RPMI7951 (cell line): ENCODE measurements around the genes SFTA2, HLA-C, DDX39B and AIF1.

DNA sequence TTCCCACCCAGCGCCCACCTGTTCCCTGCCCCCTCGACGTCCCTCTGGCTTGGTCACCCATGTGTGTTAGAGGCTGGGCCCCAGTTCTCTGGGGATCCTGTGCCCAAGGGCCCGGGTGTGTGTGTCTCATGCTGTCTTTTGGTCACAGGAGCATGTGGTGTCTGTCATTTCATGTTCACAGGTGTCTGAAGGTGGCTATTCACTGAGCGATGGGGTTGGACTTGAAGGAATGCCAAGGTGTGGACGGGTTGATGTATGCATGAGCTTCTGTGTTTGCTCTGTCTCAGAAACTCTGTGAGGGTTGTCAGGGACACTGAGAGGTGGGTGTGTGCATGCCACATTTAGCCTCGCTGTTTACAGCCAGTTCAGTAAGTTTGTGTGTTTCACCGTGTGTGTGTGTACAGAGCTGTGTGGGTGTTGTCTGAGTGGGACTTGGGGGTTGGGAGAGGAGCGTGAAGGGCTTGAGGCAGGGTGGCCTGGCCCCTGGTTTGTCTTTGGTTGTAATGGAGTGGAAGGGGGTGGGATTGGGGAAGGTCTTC lies 1.2 kb downstream of the DDR1 start:
- RAMPAGE, long total RNA: no peak

GRCh38 chr6:30931662-30932970 lies at the start of gene SFTA2:
SFTA2 (minus strand) TSS chr6:30932170.
- RAMPAGE, long total RNA: no peak

GRCh38 chr6:30955295-30956272 lies 14.8 kb downstream of the MUCL3 start:
- RAMPAGE, long total RNA: no peak

- RAMPAGE, long total RNA: no peak
These were observed 11.6 kb upstream of the MUC22 start for GRCh38 chr6:30998672-30999105.

DNA sequence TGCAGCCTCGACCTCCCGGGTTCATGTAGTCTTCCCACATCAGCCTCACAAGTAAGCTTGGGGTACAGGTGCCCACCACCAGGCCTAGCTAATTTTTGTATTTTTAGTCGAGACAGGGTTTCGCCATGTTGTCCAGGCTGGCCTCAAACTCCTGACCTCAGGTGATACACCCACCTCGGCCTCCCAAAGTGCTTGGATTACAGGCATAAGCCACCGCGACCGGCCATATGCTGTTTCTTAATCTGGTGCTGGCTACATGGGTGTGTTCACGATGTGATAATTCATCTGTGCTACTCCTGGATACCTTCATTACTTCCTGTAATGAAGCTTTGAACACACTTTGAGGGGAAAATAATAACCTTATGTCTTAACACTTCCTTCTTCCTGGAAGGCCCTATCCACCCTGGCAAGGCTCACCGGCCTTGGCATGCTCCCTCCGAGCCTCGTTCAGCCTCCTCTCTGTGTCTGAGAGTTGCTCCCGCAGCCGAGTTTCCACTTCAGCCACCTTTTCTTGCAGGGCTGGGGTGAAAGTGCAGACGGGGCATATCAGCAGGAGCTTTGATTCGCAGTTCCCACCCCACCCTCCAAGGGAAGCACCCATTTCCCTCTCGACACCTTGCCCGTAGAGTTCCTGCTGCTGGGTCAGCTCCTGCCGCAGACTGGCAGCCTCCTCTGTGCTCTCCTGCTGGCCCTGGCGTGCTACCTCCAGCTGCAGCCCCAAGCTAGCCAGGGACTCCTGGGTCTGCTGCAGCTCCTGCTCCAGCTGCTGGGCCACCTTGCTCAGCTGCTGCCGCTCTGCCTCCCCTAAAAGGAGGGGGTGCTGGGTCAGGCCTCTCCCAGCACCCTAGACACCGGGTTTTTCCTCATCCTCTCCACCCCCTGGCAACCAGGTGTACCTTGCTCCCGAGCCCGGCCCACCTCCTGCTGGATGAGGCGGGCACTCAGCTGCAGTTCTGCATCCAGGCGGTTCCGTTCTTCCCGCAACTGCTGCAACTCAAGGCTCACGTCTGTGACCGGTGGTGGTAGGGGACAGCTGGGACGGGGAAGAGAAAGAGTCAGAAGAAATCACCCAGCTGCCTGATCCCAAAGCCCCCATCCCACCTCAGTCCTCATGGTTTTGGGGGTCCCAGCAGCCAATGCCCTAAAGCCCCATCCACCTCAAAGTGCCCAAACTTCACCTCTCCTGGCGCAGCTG lies 5.8 kb upstream of the PSORS1C2 start:
- RAMPAGE, long total RNA: no peak

DNA sequence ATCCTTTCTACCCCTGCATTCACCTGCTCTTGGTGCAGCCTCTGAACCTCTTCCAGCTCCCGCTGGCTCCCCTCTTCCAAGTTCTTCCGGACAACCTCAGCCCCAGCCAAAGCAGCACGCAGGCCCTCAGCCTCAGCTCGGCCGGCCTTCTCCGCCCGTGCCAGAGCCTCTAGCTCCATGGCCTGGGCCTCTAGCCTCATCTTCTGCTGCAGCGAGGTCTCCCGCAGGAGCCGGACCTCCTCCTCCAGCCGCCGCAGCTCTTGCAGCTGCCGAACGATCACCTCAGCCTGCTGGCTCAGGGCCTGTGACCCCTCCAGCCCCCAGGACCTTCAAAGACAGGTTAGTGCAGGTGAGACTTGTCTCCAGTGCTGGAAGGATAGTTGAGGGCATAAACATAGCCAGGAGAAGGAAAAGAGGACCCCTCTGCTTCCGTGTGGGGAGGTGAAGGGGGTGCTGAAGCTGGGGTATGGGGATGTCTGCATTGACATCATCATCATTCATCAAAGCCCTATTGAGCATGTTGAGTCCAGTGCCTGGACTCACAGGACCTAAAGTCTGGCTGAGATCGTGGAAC lies 3.0 kb downstream of the CCHCR1 start:
- RAMPAGE, long total RNA: no peak

DNA sequence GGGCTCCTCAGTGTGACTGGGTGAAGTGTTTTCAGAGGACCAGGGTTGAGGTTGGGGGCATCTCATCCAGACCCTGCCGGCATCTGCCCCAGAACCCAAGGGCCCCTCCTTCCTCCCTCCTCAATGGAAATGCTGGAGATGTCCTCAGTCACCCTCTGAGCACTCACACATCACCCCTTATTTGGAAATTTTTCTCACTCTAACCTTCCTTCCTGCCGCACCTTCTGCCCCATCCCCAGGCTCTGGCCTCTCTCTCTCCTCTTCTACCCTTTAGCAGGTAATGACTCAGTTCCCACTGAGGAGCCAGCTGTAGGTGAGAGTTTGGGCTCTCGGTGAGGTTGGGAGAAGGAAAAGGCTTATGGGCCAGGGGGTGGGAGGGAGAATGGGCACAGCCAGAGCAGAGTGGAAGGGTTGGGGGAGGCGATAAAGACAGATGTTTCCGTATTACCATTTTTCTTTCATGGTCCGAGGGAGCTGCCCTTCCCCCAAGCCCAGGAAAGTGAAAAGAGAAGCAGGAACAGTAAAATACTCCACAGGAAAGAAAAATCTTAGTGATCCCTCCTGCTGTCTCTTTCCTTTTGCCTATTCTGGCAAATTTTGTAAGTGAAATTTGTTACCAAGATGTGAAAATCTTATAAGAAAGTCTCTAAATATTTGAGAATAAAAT lies 32.3 kb upstream of the POU5F1 start:
- RAMPAGE, long total RNA: no peak

DNA sequence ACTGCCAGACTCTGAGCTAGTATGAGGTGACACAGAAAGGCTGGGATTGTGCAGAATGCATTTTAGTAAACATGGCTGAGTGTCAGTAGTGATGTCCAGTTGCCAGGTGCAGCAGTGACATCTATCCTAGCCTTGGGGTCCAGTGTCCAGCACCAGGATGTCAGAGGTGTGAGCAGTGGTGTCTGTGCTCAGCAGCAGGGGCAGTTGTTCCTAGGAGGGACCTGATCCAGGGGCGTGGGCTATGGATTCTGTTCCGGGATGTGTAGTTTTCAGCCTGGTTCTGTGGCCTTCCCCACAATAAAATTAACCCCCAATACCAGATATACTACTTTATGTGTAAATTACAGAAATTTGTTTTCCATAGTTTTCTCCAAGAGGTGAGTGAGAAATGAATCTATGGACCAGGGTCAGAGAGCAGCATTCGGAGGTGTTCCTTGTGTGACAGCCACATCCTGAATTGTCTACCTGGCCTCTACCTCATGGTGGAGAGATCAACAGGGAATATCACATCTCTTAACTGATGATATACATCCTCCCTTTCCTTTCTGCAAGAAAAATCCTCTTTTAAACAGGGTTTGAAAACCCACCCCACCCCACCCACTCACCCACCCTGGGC lies 5.8 kb downstream of the HLA-C start:
- RAMPAGE, long total RNA: no peak

- RAMPAGE, long total RNA: start-site peak on the minus strand at chr6:31272074-31272133, 66 and 93 reads in 2 replicates
These were observed at the start of gene HLA-C for GRCh38 chr6:31271934-31272498. HLA-C (minus strand) TSS chr6:31272092.

DNA sequence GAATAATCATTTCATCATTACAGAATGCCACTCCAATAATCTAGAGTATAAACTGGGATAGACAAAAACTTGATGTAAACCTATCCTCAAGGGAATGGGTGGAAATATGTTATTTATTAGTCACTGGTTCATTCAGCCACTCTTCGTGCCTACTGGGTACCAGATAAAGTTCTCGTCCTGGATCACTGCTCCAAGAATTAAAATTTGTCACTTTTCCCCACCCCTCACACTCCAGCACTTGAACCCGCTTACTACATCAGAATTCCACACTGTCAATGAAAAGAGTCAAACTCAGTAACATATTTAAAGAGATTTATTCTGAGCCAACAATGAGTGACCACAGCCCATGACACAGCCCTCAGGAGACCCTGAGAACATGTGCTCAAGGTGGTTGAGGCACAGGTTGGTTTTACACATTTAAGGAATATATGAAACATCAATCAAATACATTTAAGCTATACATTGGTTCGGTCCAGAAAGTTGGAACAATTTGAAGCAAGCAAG lies 7.5 kb downstream of the HLA-B start:
- RAMPAGE, long total RNA: no peak

- RAMPAGE, long total RNA: no peak
These were observed 6.6 kb downstream of the HLA-B start for GRCh38 chr6:31350177-31350990.

DNA sequence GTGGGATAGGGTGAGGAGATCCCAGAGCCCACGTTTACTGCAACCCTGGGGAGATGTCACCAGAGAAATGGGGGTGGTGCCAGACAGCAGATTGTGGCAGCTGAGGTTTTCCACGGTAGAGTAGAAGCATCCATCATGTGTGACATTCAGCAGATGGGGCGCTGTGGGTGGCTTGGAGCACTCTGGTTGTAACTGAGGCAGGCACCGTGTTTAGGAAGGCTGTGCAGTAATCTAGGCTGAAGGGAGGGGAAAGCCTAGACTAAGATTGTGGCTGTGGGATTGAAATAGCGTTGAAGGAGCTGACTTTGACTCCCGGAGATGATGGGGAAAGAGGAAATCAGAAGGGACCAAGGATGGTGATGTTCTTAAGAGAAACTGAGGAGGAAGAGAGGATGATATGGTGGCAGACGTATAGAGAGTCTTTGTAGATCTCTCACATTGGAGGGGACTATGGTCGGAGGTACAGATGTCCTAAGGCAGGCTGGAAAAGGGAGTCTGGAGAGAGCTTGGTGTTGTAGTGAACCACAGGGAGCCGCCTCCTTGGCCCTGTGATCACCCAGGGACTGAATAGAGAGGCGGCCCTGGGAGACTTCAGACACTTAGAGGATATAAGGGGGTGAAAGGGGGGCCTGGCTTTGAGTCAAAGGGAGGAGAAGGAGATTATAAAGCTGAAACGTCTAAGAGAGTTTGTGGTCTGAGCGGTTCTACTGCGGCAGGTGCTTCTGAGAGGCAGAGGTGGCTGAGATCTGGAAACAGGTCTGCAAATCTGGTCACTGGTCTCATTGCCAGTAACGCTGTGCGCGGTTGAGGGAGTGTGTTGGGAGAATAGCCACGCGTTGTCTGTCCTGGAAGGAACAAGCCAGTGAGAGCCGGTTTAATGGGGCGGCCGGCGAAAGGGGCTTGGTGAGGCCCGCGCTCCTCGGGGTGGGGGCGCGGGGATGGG lies 777 bp upstream of the MICA start:
- RAMPAGE, long total RNA: no peak

- RAMPAGE, long total RNA: no peak
These were observed 33.7 kb upstream of the MICB start for GRCh38 chr6:31464156-31464797.

DNA sequence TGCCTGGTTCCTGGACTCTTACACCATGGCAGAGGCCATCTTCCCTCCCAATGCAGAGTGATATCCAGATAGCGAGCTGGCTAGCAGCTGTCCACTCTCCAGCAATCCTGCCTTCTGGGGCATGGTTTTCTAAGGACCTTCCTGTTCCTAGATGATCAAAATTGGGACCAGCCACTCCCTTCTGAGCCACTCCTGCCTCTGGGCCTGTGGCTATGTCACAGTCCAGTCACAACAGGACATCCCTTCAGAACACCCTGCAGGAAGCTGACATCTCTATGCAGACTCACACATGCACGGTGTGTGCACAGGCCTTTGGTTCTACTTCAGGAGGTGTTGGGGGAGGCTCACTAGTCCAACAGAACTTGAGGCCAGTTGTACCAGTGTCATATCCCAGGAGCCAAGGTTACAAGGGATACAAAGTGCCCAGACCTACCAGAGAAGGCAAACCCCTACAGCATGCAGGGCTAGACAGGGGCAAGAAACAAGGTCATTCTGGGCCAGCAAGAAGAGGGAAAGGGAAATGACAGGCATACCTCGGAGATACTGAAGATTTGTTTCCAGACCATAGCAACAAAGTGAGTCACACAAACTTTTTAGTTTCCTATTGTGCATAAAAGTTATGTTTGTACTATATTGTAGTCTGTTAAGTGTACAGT lies 2.7 kb upstream of the MCCD1 start:
- RAMPAGE, long total RNA: no peak

GRCh38 chr6:31541457-31542163 lies at the start of gene DDX39B:
DDX39B (minus strand) TSS chr6:31542003.
- RAMPAGE, long total RNA: no peak

- RAMPAGE, long total RNA: no peak
These were observed 2.3 kb downstream of the LTB start for GRCh38 chr6:31579829-31580425.

DNA sequence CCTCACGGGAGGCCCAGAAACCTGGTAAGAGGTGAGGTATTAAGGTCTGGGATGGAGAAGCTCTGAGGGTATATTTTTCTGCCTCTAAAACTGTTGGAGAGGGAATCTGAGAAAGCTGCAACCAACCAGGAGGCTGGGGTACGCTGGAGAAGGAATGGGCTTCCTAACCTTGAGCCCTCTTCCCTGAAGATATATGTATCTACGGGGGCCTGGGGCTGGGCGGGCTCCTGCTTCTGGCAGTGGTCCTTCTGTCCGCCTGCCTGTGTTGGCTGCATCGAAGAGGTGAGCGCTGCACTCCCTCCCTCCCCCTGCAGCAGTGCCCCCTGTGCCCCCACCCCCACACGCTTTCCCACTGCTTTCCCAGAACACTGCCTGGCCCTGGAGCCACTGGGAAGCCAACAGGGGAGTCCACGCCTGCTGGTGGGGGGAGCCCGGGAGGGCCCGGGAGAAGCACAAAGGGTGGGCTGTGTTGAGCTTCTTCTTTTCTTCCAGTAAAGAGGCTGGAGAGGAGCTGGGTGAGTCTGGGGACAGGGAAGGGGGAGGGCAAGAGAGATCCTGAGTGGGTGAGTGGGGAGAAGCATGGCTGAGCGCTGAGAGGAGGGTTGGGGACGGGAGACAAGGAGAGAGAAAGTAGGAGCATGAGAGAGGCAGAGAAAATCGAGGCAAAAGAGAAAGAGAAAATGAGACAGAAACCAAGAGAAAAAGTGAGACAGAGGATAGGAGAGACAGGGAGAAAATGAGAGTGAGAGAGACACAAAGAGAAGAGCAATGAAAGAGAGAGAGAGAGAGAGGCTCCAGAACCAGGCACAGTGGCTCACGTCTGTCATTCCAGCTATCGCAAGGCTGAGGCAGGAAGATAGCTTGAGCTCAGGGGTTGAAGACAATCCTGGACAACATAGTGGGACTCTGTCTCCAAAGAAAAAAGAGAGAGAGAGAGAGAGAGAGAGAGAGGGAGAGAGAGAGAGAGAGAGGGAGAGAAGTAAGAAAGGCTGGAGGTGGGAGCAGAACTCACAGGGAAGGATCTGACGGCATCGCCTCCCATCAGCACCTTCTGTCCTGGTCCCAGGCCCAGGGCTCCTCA lies 1.7 kb downstream of the LST1 start:
- RAMPAGE, long total RNA: no peak

GRCh38 chr6:31614796-31615495 lies at the start of gene AIF1:
AIF1 (plus strand) TSS chr6:31615234.
- RAMPAGE, long total RNA: no peak

DNA sequence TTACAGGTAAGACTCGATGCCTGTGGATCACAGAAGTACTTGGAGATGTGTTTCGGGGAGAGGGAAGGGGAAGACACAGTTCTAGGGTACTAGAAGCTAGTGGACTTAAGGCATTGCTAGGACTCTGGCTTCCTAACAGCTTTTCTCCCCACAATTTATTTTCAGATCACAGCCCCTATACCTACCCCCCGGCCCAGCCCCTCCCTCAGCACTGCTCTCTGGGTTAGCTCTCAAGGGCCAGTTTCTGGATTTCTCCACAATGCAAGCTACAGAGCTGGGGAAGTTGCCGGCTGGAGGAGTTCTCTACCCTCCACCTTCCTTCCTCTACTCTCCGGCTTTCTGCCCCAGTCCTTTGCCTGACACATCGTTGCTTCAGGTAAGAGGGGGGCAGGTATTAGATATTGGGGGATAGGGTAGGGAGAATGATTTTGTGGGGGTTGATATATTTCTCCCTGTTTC lies 15.6 kb downstream of the PRRC2A start:
- RAMPAGE, long total RNA: no peak

DNA sequence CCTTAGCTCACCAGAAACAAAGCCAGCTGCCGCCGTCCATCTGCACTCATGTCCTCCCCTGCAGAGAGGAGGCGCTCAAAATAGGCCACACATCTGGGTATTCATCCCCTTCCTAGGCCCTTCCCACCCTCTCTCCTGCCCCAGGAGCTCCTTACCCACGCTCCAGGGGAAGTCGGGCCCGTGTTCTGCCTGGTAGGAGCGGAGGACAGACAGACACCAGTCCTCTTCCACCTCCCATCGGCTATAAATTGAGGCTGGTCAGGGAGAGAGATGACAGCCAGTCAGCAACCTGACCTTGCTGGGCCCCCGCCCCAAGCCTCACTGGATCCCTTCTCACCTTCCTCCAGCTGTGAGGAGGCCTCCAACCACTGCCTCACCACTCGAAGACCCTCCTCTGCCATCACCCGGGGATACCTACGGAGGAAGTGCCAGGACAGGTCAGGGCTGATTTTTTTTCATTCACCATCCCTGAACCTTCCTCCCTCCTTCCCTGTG lies 6.7 kb upstream of the LY6G5C start:
- RAMPAGE, long total RNA: no peak